Lower leg skin (tissue), 2 donors: ENCODE measurements around a stretch of chr2.

DNA sequence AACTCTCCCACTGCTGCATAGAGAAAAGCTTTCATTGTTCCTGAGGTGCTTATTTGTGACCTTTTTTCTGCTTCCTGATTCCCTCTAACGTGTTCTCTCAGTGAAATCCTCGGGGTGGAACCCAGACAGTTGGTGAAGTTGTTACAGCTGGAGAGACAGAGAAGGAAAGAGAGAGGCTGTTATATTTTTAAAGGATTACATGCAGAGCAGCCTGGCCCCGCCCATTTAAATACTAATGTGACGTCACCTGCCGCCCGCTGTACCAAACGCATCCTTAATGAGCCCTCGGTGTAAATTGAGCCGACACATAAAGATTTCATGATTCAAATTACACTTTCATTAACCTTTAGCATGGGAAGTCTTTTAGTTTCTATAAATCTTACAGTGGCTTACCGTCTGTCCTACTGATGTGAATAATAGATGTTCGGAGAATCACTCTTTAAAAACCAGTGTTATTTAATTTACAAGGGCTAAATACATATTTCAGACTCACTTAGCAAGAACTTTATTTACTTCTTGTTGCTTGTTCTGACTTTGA, 164.0 kb upstream of the SIX3 start:
- PRO-cap: no peak
- RAMPAGE, long total RNA, 2 experiments: no peak in any of the 2 experiments

DNA sequence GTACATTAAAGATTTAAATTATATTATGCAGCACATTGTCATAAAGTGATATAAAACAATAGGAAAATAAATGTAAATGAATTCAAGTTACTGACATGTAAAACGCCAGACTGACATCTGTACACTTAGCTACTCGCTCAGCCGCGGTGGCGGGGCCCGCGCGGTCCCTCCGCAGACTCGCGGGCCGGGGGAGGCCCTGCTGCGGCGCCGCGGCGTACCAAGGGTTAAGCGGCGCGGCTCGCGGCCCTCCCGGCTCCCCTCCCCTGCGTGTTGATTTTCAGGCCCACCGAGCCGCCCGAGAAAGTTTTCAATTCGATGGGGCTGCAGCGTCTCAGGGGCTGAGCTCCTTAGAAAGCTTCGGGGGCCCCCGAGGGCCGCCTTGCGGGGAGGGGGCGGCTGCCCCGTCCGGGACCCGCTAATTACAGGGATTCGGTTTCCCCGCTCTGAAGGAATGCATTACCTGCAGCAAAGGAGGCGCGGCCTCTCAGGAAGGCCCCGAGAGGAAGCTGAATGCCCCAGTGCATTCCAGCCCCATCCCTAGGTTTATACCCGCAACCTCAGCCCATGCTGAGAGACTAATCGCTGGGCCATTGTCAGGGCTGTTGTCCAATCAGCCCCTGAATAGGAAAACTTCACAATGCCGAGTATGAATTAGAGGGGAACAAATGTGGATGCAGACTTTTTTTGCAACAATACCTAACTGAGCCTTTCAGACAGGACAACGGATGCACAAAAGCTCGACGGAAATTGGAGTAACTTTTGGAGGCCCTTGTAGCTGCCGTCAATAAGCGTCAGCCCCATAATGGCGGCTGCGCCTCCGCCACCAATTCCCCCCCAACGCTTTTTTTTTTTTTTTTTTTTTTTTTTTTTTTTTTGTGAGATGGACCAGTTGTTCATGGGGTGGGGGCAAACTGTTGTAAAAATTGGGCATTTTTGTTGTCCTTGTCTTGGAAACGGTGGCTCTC, 138.8 kb upstream of the SIX3 start:
- PRO-cap: no peak
- RAMPAGE, long total RNA, 2 experiments: no peak in any of the 2 experiments

GRCh38 chr2:45179959-45180563, 170.8 kb upstream of the SIX2 start:
- PRO-cap: no peak
- RAMPAGE, long total RNA, 2 experiments: no peak in any of the 2 experiments

- PRO-cap: no peak
- RAMPAGE, long total RNA, 2 experiments: no peak in any of the 2 experiments
Measured at GRCh38 chr2:45423484-45423862, 187.6 kb downstream of the SRBD1 start.

DNA sequence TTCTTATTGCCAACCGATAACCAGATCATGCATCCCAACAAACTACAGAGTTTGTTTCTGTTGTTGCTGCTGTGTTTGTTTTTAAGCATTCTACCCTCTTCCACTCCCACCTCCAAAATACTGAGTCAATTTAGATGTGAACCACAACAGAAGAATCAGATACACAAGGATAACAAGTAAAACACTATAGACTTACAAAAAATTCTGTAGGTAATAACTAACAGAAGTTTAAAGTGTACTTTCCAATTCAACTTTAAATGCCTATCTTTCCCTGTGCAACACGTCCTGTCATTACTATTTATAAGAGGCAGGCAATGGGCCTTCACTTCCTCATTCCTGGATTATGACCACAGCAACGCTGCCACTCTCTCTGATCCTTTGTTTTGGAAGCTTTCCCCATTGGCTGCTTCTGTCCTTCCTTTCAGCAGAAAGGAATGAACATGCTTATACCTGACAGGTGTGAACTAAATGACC, 152.0 kb downstream of the SRBD1 start:
- PRO-cap: no peak
- RAMPAGE, long total RNA, 2 experiments: no peak in any of the 2 experiments

DNA sequence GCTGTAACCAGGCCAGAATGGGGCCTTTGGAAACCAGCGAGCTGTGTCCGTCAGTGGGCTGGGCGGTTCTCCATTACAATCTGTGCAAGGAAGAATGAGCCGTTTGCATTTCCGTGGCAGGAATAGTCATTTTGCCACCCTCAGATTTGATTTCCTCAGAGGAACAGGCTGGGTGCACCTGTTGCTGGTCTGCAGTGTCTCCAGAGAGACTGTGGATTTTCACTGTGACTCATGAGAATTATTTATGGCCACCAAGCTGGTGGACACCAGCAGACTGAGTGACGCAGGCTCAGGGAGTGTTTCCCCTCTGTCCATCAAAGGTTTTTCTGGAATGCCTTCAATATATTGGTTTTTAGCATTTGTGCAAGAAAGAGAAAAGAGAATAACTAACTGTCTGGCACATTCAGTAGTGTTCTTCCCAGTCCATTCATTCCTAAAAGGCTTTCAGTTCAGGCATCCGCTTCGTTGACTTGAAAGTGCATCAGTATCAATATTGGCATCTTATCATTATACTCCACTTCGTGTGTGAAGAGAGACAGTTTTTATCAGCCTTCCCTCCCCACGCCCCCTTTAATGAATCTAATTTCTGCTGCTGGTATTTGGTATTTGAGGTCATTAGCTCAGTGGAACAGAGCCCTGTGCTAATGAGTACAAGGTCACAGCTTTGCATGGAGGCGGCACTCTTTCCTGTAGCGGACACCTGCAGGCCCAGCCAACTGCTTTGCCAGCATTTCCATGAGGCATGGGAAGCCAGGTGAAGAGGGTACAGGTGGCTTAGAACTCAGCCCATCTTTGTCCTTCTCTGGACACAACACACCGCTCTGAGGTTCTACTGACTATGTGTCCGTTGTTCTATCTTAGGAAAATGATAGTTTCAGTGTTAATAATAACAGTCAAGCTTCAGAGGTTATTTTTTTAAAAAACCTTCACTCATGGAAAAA, 39.9 kb downstream of the PRKCE start:
- PRO-cap: no peak
- RAMPAGE, long total RNA, 2 experiments: no peak in any of the 2 experiments

- PRO-cap: no peak
- RAMPAGE, long total RNA, 2 experiments: no peak in any of the 2 experiments
Measured at GRCh38 chr2:45715812-45716665, 64.6 kb downstream of the PRKCE start.

DNA sequence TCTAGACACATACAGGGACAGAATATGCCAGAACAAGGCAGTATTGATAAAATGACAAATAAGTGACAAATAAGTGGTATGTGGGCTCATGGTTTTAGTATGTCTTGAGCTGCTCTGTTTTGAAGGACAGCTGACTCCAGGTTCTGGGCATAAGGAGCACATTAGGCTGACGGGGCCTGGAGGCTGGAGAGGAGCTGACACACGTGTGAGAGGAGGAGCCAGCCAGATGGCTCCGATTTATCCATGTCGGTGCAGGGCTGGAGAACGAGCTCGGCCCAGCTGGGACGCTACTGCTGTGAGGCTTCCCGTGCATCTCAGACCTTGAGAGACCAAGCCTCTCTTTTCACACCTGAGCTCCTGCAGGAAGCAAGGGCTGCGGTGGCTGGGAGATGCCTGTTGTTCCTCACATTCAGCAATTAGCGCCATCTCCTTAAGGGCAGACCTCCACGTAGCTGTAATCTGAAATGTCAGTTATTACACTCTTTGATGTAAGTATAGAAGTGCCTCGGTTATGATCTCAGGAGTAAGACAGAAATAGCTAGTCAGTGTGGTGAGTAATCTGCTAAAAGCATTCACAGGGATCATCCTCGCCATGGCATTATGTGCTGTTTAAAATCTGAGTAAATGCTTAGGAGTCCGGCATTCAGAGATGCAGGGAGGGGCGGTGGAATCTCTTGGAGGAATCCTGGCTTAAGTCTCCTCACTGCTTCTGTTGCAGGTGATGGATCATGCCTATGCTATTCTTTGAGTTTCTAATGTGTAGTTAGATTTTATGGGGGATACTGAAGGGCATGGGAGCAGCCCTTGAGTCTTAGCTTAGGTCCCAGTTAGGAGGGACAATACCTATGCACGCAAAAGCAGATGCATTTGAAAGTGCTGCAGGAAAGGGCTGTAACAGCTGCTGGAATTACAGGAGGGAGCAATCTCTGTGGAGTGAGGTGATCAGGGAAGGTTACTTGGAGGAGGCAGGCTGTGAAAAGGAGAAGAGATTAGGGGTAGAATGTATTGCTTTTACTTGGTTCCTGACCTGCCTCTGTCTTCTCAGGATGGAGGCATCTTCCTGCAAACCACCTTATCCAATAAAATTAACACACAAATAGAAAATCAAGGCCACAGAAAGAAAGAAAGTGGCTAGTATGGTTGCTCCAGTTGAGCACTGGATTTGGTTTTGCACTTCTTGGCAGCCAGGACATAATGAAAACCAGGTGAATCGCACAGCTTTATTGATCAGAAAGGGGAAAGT, 108.1 kb downstream of the PRKCE start:
- PRO-cap: no peak
- RAMPAGE, long total RNA, 2 experiments: no peak in any of the 2 experiments

- PRO-cap: no peak
- RAMPAGE, long total RNA, 2 experiments: no peak in any of the 2 experiments
Measured at GRCh38 chr2:45897801-45898608, 246.5 kb downstream of the PRKCE start.

- PRO-cap: no peak
- RAMPAGE, long total RNA, 2 experiments: no peak in any of the 2 experiments
Measured at GRCh38 chr2:45911848-45912639, 260.6 kb downstream of the PRKCE start.

DNA sequence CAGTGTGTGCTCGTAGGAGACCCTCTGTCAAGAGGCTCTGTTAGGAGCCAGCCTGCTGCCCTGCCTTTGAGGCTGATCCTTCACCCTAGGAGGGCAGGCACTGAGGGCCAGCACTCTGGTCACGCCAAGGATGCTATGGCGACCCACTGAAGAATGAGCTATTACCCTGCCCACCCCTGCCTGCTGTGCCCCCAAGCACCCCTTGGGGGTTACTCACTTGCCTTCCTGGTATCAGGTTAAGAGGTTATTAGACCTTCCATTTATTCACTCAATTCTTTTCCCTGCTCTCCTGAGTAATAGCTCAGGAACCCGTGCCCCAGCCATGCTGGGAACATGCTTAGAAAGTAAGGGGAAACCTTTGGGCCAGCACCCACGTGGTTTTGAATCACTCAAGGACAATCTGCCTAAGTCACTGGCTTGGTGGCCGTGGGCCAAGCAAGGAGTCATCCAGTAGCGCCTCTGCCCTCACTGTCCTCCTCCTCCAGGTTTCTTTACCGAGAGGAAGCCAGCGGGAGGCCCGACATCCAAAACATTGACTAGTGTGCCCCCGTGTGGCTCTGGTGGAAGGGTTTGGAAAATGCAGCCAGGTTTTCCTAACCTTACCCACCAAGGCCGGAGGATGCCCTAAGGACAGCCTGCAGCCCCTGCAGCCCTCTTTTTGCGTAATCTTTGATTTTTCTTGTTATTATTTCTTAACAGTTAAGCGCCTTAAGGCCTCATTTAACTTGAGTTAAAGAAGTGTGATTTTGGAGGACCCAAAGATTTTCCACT, 284.7 kb downstream of the PRKCE start:
- PRO-cap: no peak
- RAMPAGE, long total RNA, 2 experiments: no peak in any of the 2 experiments

GRCh38 chr2:46026998-46027471, 270.2 kb upstream of the EPAS1 start:
- PRO-cap: no peak
- RAMPAGE, long total RNA, 2 experiments: no peak in any of the 2 experiments

- PRO-cap: unidirectional peak, plus-strand start at chr2:46119725
- RAMPAGE, long total RNA, 2 experiments: no peak in any of the 2 experiments
Measured at GRCh38 chr2:46119436-46119910, 177.7 kb upstream of the EPAS1 start.

- PRO-cap: no peak
- RAMPAGE, long total RNA, 2 experiments: no peak in any of the 2 experiments
Measured at GRCh38 chr2:46142501-46143237, 154.5 kb upstream of the EPAS1 start.

DNA sequence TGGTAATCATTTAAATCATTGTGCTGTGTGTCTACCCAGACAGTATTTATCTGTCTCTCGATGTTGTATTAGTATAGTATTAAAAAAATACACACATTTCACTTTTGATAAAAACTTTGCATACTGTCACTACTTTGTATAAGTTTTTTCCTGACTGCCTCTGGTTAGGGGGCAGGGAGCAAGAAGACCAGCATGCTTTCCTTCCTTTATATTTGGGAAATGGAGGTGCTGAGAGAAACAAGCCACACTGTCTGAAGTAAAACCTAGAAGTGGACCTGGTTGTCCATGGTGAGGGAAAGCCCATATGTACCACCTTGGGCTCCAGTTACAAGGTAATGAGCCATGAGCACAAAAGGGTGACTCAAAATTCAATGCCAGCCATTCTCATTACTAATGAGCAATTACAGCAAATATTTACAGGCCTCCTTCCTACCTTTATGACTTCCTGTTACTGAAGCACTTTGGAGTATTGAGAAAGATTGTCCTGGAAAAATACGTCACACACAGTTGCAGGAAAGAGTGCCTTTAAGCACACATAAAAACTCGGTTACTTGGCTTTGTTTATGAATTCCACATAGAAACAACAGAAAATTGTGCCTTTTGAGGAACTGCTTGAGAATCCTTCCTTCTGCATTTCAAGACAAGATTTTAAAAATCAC, 9.1 kb downstream of the EPAS1 start:
- PRO-cap: no peak
- RAMPAGE, long total RNA, 2 experiments: no peak in any of the 2 experiments

DNA sequence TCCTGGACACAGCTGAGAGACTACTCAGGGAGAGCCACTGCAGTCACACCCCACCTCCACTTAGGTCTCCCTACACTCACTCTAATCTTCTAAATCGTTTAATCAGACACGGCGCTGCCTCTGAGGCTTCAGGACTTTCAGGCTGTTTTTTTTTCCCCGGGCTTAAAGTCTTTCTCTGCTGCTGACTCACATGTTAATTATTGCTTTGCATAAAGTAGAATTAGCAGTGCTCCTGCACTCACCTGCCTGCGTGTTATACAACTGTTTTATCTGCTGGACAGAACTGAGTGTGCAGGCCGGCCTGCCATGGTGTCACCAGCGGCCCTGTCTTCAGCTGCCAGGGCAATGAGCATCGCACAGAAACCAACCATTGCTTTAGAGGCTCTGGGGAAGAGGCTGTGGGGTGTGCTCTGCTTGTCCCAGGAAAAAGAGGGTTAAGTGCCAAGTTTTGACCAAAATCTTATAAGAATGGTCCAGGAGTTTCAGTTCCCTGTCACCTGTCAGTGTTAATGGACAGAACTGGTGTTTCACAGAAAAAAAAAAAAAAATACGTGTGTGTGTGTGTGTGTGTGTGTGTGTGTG, 34.6 kb downstream of the EPAS1 start:
- PRO-cap: no peak
- RAMPAGE, long total RNA, 2 experiments: no peak in any of the 2 experiments

DNA sequence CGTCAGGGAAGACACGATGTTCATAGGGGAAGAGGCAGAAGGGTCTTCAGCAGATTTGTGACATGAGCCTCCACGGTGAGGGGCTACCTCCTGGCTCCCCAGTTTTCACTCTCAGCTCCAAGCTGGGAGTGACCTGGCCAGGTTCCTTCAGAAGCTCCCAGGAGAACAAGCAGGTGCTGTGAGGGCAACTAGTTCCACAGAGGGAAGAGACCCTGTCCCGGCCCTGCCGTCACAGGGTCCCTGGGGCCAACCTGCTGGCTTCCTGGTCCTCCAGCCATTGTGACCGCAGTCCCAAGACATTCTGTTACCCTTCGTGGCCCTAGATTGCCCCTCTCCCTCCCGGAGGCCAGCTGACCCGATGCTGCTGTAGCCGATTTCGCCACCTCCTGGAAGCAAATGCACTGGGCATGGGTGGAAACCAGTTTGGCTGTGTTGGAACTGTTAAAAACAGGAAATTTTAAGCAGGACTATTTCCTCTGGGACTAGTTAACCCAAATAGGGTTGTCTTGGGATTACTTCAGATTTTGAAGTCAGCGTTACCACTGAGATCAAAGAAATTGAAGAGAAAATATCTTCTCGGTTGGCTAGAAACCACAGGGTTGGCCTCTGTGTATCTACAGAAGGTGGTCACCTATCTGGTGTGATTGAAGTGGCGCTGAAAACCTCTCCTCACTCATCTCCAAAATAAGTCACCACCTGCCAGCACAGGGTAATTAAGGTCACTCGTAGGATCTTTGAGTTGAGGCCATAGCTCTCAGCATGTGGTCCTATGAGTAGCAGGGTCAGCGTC, 55.5 kb downstream of the EPAS1 start:
- PRO-cap: no peak
- RAMPAGE, long total RNA, 2 experiments: no peak in any of the 2 experiments

- PRO-cap: no peak
- RAMPAGE, long total RNA, 2 experiments: no peak in any of the 2 experiments
Measured at GRCh38 chr2:46366586-46366943, 69.4 kb downstream of the EPAS1 start.

DNA sequence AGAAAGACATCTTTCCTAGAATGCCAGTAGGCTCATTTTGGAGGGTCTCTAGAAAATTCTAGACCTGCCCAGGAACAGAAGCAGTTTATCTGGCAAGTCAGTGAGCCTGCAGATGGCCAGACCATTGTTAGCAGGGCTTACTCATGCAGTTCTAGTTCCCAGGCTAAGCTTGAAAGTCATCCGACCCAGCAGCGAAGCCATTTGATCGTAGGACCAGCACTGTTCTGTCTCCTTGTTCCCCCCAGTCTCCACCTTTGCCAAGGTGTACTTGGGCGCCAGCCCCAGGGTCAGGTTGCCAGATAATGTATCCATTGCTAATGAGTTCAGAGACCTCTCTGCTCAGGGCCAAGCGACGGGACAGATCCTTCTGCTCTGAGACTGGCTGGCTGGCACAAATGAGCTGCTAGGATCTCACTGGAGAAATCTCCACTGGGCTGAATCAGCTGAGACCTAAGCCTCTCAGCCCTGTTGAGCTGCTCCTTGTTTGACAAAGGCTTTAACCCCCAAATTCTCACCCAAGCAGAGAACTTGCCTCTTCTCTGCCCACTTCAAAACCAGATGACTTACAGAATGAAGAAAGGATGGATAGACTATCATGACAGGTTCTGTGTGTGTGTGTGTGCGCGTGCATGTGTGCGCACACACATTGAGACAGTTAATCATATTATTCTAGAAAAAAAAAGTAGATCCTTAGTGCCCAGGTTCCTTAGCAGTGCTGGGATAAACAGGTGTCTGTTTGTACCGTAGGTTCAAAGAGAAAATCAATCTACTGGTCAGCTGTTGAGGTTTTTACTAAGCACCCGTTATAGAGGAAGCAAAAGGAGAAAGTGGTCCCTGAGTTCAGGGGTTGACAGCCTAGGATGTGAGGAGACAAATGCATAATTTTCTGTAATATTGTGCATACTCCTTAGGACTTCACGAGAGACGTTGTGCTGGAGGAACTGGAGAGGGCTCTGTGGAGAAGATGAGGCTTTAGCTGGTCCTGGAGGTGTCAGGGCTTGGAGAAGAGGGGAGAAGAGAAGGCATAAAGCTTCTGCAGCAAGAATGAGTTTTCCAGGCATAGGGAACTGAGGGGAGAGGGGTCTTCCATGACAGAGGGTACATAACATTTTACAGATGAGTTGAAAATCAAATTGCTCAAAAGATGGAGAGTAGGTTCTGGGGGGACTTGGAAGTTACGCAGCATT, 70.5 kb downstream of the EPAS1 start:
- PRO-cap: no peak
- RAMPAGE, long total RNA, 2 experiments: no peak in any of the 2 experiments

- PRO-cap: no peak
- RAMPAGE, long total RNA, 2 experiments: no peak in any of the 2 experiments
Measured at GRCh38 chr2:46381848-46382243, 84.6 kb downstream of the EPAS1 start.